ENCODE measurements around a stretch of chr12.

DNA sequence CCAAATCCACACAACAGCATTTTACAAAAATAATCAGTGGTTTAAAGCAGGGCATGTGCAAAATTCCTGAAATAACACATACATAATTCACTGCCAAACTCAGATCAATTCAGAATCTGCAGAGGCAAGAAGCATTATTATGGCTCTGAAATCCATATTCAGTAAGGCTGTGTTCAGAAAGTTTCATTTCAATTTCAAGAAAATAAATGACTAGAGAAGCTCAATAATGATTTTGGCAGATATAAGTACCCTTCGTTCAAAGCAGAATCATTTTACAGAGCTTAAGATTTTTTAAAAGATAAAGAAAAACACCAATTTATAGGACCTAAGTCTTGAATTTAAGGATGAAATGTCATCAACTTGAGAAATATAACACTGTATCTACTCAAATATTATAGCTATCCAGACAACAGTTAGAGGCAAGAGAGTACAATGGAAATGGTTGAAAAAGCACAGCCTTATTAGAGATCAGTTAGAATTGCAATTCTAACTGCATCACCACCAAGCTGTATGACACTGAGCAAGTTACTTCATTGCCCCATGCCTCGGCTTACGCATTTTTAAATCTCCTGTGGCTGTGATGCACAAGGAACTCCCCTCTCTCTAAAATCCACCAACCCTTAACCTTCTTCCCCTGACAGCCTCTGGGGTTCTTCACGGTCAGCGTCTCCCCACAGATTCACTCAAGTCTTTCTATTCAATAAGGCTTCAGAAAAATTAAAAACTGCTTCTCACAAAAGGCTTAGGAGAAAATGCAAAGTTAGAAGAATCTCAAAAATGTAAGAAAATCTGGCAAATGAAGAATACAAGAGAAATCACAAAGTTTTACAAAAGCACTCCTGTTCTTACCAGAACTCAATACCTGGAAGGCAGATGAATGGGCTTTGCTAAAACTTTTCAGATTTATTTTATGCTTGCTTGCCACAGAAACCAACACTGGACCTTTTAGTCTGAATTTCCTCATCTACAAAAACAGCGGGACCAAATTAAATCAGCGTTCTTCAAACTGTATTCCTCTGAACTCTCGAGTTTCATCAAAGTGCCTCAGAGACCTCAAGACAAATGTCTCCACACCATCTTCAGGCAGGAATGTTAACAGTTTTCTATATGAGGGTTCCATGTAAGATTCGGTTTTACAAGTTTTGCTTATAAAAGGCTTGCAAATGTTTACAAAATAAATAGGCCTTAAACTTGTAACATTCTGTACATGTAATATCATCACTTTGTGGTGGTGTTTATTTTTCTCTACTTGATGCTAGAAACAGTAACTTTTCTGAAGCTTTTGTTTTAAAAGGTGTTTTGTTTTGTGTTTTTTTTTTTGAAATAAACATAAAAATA, 74.9 kb downstream of the MED13L start:
- PRO-cap = no peak

DNA sequence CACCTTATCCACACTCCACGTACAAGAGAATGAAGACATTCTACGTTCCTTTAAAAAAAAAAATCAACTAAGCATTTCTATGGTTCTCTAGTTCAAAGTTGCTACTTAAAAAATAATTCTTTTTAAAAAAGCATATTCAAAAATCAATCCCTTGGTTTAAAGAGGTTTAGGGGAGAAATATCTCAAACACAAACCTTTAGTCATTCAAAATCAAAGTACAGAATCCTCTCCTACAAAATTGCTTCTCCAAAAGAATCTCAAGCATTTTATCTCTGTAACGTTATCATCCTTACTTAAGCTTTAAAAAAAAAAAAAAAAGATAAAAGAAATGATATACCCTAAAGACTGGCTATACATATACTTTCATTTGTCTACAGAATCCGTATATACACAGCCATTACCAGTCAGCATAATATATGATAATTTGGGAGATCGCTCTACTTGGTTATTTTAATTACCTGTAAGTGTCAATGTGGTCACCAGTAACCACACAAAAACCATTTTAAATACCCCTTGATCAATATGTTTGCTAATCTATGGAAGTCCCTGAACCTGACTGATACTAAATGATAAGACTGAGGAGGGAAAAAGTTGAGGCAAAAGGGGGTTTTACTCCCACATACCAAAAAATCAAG, 2.7 kb downstream of the MED13L start:
- PRO-cap = no peak

- PRO-cap = no peak
Observed at GRCh38 chr12:116275701-116276027, 1.8 kb downstream of the MED13L start.

DNA sequence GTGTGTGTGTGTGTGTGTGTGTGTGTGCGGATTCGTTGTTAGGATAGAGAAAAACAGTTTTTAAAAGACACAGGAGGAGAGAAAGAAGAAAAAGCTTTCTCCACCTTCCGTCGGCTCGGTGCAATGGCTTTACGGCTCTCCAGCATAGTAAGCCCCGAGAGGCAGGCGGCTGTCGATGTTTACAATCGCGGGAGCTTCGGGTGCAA, 1.3 kb downstream of the MED13L start:
- PRO-cap = no peak

DNA sequence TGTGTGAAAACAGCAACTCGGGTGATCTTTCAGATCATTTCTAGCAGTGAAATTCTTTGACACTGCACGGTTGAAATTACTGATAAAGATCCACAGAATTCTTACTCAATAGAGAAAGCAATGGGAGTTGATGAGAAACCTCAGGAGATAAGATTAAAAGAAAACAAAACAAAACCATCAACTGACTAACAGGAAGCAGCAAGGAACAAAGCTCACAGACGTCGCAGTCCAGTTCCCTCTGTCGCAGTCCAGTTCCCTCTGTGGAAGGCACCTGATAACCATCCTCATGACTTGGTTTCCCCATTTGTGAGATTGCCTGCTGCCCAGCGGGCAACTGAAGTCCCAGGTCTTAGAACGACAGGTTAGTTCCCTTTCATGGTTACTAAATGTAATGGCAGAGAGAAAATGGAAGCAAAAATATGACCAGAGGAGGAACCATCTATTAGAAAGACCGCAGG, 4.9 kb upstream of the MED13L start:
- PRO-cap = no peak

GRCh38 chr12:116406416-116407037, 129.0 kb upstream of the MED13L start:
- PRO-cap = no peak

DNA sequence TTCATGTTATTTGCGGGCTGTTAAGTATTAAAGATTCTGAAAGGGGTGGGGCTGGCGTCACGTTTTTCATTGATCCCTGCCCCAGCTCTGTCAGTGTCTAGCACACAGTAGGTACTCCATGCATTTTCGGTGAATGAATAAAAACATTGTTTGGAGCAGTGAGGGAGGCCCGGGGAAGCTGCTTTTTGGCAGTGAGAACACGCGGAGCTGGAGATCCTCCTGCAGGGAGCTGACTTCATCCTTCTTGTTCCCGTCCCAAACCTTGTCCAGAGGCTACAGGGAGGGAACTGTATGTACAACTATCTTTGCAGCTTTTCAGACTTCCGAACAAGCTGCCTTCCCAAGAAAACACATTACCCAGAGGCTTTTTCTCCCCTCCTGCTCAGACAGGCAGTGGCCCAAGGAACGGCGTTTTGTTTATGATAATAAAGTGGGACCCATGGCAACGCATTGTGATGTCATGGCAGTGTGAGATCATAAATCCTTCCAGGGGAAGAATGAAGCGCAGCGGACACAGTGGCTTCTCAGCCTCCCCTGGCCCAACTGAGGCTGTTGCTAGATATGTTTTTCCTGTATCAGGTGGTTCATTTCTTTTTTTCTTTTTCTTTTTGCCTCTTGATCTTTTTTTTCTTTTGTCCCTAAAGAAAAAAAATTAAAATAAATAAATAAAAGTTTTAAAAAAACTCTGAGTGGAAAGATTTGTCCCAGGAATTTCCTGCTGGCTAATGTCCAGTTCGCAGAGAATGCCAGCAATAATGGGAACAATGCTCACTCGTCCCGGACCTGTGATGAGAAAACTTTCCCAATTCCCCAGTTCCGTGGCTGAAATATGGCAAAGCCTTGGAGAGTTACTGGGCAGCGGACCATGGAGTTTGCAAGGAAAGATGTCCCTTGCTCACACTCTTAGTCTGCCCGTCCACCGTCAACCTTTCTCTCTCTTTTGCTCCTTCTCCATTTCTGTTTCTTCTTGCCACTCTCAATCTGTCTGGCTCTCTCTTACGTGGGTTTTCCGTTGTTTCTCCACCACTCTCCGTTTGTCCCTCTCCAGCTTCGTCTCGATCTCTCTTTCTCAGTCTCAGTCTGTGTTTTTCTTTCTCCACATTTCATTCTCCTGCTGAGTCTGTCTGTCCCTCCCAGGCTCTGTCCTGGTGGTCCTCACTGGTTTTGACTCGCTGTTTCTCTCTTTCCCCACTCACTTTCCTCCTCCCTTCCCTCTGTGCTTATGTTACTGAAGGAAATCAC, 103.4 kb upstream of the MAP1LC3B2 start:
- PRO-cap = no peak

DNA sequence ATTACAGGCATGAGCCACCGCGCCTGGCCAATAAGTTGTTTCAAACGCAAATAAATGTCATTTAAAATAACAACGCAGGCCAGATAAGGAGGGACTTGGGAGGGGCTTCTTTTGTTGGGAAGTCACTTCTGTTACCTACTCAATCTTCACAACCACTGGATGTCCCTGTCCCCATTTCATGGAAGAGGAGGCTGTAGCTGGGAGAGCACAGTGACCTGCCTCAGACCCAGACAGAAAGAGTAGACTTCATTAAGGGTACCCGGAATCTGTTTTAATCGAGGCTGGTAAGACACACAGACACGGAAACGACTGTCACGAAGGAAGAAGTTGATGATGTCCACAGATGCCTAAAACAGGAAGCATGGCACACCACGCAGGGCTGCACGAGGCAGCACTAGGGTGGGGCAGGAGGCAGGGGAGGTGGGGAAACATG, 34.9 kb downstream of the MAP1LC3B2 start:
- PRO-cap = no peak

GRCh38 chr12:116818002-116818834, 63.0 kb downstream of the HRK start:
- PRO-cap = no peak

DNA sequence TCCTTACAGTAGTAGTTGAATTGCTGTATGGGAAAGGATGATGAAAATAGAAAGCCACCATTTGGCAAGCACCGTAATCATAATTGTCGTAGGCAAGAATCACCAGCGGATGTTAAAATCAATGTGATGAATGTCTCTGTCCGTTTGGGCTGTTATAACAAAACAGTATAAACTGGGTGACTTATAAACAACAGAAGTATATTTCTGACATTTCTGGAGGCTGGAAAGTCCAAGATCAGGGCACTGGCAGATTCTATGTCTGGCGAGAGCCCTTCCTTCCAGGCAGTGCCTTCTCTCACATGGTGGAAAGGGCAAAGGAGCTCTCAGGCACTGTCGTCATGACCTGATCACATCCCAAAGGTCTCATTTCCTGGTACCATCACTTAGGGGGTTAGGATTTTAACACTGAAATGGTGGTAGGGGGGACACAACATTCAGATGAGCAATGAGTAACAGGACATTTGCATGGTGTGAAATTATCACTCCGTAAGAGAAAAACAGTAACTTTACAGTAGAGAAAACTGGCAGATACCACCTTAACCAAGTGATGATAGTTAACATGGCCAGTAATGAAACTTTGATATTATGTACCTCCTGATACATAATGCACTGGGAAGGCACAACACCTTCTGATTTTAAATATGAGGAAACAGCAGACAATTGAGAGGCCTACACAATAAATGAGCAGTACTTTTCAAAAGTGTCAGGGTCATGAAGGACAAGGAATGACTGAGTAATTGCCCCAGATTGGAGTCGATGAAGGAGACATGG, 64.5 kb downstream of the FBXW8 start:
- PRO-cap = no peak

- PRO-cap = no peak
Observed at GRCh38 chr12:117030430-117031107, 68.6 kb downstream of the TESC start.

- PRO-cap = no peak
Observed at GRCh38 chr12:117155244-117155995, 34.9 kb downstream of the FBXO21 start.

- PRO-cap = no peak
Observed at GRCh38 chr12:118060194-118060680, 742 bp downstream of the WSB2 start.

GRCh38 chr12:118064725-118065665, 4.0 kb upstream of the WSB2 start:
- PRO-cap = no peak

GRCh38 chr12:118183005-118183564, 47.2 kb downstream of the PEBP1 start:
- PRO-cap = no peak

DNA sequence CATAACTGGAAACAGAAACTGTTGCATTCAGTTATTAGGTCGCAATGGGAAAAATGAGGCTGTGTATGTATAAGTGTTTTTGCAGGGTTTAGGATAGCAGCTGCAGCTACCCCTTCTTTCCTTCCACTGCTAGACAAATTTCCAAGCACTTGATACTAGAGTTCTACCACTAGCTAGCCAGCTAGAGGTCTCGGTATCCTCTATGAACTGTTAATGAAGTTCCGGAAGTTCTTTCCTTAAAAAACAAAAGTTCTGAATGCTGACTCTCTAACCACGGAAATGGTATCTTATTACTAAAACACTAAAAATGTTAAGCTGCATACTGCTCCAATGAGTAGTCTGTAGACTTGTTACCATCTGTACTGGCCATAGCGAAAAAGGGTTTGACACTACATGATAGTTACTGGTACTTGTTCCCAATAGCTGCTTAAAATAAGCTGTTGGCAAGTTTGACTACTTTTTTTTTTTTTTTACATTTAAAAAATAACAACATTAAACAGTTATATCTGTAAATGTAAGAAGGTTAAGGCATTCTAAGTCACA, 65.1 kb downstream of the TAOK3 start:
- PRO-cap = no peak

DNA sequence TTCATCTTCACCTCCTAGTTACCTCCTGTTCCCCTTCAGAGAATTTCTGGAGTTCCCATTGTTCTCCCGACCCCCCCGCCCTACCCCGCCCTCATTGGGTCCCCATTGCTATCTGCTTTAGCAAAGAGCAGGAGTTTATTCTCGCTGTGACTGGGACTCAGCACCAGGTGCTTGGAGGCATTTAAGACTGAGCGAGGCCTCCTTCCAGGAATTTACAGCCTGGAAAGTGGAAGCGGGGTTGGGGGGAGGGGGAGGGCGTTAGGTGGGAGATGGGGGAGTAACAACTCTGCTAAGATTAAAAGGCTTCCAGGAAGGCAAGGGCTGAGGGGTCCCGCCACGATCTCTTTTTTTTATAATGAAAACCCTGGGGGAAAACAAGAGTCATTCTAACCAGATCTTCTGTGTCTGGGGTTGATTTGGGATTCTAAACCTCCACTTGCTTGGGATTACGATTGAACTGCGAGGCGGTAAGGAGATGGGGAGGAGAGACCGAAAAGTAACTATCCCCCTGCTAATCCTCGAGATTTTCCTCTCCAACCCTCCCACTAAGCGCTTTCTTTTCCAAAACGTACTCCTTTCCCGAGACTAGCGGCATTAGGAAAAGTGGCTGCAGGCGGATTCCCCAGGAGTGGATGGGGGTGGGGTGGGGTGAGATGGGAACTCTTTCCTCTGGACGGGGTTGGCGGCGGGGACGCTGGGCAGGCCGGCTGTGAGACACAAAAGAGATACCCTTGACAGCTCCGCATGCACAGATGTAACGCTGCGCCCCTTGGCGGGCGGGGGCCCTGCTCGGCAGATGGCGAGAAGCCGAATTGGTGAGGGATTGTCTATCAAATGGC, 1.0 kb upstream of the SRRM4 start:
- PRO-cap = no peak

DNA sequence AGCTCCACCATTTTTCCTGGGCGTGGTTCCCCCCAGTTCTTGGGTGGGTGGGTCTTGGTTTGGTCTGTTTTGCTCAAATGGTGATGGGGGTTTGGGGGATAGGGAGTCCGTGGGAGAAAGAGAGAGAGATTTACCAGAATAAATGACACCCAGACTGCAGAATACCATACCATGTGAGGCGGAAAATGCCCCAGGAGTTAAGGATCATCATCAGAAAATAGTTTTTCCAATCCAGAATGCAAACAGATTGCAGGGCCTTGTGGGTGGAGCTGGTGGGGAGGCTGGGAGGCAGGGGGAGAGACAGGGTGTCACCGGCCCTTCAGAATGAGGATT, 55.7 kb downstream of the SRRM4 start:
- PRO-cap = no peak

DNA sequence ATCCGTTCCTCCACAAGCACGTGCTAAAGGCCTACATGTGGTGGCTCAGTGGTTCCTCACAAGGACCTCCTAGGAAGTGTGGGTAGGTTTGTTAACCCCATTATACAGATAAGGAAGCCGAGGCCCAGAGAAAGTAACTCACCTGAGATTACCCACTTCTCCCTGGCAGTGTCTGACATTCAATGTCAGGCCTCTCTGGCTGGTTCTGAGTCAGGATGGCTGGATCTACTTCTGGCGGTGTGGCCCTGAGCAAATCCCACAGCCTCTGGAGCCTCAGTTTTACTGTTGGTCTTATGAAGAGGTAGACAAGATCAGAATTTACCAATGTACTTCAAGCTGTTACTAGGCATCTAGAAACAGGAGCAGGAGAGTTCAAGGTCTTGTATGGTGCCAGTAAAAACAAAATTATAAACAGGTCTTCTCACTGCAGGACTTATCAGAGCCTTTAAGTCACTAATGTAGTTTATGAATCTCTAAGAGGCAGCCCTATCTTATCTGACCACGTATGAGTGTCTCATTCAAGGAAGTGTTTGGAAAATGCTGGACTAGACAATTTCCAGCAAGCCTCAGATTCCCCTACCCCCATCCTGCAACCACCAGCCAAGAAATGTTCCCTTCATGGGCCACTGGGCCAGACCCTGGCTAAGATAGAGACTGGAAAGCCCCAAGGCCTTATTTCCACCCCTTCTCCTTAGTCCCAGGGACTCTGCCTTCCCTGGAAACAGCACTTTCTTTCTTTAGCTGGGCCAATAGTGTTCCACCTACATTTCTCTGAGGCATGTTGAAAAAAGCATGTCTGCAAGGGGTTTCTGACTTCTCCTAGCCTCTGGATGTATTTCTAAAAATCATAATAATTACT, 4.2 kb downstream of the HSPB8 start:
- PRO-cap = no peak

DNA sequence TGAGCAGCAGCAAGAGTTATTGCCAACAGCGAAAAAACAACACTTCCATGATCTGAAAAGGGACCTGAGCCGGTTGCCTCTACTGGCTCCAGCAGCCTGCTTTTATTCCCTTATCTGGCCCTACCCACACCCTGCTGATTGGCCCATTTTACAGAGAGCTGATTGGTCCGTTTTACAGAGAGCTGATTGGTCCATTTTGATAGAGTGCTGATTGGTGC, 62.6 kb downstream of the CCDC60 start:
- PRO-cap = no peak

Measured in peritoneum (tissue), 1 donor.